Skeletal muscle cell (primary cell): ENCODE data around the genes ZNF511, PAOX and SYCE1.

DNA sequence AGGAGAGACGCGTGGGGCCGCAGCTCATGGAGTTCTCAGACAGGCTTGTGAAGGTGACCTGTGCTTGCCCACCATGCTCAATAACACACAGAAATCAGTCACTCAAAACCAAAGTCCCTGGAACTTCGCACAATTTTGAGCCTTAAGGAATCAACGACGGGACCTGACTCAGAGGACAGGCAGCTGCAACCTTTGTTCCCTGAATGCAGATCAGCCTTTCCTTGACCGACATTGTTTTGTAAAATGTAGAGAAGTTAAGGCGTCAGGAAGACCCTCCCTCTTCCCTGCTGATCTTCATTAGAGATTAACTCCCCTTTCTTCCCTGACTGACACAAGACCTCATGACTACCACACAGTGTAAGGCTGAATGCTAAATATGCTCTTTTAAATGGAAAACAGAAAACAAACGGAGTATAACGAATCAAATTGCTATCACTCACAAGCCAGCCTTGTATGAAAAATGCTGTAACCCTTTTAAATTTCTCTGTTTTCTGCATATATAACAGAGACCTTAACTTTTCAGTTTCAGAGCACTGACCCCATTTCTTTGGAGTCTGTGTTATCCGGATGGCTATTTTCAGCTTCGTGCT, 8.3 kb upstream of the KNDC1 start:
- RRBS: no CpG with 5 or more reads among the region's 12 CpGs

GRCh38 chr10:133161282-133162075, 1.5 kb downstream of the KNDC1 start:
- RRBS: 6% methylated on average over 10 of the region's 45 CpGs

DNA sequence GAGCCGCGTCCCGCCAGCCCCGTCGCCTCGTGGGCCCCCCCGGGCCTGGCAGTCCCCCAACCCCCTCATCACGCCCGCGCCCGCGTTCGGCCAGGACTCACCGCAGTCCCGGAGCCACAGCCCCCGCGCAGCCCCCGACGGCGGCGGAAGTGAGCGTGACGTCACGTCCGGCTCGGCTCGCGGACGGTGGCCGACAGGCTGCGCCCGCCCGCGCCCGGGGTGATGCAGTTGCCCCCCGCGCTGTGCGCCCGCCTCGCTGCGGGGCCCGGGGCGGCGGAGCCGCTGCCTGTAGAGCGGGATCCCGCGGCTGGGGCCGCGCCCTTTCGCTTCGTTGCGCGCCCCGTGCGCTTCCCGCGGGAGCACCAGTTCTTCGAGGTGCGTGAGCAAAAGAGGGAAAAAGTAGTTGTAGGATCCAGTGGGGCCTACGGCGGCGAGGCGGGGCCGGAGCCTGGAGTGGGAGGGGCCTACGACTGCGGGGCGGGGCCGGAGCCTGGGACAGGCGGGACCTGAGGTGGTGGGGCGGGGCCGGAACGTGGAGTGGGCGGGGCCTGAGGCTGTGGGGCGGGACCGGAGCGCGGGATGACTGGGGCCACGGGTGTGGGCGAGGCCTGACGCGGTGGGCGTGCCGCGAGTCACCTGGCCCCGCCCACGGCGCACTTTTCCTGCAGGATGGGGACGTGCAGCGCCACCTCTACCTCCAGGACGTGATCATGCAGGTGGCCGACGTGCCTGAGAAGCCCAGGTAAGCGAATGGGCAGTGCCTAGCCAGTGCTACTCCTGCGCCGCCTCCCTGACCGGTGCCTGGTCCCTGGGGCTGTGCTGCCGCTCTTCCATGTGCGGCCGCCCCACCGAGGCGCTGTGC, at the start of gene ZNF511:
ZNF511 (plus strand) TSS at position 193 of the 862 bp plus-strand sequence.
- RRBS: under 1% methylated on average over 48 of the region's 102 CpGs

GRCh38 chr10:133325212-133326575, 11.0 kb downstream of the CALY start:
- RRBS: 2% methylated on average over 45 of the region's 119 CpGs

- RRBS: 9% methylated on average over 15 of the region's 58 CpGs
These were observed 1.9 kb downstream of the CALY start for GRCh38 chr10:133334561-133335341.

DNA sequence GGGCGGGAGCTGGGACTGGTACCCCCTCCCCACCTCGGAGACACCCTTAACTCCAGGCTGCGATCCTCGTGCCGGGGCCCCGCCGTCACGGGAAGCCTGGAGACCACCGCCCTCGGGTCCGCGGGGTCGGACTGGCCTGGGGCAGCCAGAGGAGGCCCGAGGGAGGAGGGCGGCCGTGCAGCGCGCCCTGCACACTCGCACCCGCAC, 332 bp downstream of the CALY start:
- RRBS: 4% methylated on average over 4 of the region's 20 CpGs

DNA sequence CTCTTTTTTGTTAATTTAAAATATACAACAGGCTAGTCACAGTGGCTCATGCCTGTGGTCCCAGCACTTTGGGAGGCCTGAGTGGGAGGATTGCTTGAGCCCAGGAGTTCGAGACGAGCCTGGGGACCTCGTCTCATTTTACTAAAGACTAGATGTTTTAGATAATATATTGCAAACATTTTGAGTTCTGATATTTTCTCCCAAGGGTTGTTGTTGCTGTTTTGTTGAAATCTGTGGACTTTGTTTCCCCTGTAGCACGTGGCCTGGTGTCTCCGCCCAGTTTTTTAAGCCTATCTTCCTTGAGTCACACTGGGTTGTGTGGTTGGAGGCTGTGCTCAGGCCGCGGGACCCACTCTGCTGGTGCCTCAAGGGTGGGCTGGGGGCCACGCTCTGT, 4.4 kb upstream of the PRAP1 start:
- RRBS: no CpG with 5 or more reads among the region's 8 CpGs

- RRBS: 4% methylated on average over 25 of the region's 83 CpGs
These were observed at the start of gene PAOX for GRCh38 chr10:133379144-133379970. PAOX (plus strand) TSS chr10:133379262.

- RRBS: no CpG with 5 or more reads among the region's 20 CpGs
These were observed 8.5 kb upstream of the SCART1 start for GRCh38 chr10:133445190-133445685.

DNA sequence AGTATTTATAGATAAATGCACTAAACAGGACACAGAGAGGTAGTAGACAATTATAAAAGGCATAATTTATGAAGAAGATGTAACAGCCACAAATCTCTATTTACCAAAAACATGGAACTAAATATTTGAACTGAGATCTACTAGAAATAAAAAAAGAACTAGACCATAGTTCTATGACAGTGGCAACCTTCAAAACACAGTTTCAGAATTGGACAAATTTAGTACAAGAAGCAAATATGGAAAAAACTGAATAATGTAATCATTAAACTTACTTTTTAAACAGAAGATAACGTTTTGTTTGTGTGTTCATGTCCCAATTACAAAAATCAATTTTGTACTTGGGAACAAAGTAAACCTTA, 15.5 kb upstream of the CYP2E1 start:
- RRBS: no CpG with 5 or more reads among the region's 1 CpG

GRCh38 chr10:133526755-133527158, 406 bp upstream of the CYP2E1 start:
- RRBS: no CpG with 5 or more reads among the region's 8 CpGs

DNA sequence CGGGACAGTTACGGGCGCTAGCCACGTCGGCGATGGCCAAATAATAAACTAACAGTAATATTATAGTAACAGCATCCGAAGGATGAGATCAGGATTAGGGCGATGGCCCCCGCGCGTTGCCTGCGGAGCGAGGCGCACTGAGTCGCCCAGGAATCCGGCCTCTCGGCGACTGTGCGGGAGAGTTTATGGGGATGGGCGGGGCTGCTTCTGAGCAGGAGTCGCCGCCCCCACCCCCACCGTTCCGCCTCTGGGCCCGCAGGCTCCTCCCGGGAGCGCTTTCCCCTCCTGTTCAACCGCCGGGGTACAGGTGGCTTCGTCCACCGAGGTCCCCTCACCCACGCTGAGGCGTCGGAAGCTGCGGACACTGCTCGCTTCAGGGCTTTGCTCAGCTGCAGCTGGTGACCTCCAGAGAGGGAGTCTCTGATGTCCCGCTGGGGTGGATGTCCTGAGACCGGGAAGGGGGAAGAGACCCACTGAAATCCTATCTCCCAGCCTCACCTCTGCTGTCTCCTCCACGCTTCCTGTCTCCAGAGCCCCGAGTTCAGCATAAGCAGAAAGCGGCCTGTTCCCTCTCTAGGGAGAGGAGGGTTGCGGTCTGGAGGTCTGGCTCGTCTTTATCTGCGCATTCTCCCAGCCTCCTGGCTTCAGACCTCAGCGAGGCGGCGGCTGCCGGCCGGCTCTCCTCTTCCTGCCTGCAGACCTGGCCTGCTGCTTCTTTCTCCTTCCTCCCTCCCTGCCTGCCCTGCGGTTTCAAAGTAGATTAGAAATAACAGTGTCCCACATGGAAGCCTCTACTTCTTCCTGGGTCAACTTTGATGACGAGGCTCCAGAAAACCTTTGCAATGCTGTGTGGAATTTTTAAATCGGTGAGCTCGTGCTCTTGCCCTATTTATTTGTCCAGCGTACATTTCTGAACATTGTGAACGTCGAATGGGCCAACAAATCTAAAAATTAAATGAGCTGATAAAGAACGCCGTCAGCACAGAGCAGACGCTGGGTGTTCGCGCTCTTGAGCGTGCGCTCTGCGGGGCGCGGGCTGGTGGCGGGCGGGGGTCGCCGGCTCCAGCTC, 1.9 kb downstream of the CYP2E1 start:
- RRBS: 6% methylated on average over 1 of the region's 70 CpGs

DNA sequence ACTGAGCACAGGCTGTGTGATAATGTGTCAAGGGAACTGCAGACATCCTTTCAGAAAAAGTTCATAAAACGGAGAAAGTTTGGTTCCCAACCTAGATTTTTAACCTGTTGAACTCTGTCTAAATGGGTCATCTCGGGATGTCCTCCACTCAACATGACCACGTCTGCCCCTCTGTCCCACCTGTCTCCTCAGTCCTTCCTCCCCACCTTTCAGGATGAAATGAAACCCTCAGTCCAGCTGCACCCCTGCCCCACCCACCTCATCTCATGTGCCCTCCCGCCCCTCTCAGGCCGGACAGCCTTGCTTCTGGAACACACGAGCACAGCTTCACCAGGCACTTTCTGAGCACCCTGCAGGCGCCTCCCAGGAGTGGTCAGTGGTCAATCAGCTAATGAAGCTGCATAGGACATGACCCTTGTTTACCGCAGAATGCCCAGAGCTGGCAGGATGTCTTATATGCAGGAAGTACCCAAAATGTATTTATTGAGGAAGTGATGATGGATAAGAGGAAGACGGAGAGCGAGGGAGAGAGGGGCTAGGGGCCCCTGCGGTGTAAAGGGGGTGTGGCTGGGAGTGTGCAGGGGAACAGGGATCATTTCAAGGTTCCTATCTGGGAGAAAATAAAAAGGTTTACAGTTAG, 3.2 kb downstream of the CYP2E1 start:
- RRBS: no CpG with 5 or more reads among the region's 11 CpGs

DNA sequence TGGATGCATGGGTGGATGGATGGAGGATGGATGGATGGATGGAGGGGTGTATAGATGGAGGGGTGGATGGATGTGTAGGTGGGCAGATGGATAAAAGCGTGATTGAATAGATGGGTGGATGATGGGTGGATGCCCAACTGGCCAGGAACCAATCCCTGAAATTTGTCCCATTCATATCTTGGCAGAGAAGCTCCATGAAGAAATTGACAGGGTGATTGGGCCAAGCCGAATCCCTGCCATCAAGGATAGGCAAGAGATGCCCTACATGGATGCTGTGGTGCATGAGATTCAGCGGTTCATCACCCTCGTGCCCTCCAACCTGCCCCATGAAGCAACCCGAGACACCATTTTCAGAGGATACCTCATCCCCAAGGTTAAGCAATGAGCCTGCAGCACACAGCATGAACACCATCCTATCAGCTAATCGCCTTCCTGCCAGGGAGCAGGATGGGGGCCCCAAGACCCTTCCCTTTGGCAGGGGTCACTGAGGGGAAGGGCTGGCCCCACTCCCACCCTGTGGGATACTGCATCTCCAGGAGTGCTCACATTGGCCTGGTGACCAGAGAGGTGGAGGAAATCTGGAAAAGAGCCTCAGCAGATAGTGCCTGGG, 9.8 kb downstream of the CYP2E1 start:
- RRBS: no CpG with 5 or more reads among the region's 6 CpGs

GRCh38 chr10:133565306-133566068, at the start of gene SYCE1:
SYCE1 (minus strand) TSS chr10:133565583.
- RRBS: 49% methylated on average over 6 of the region's 69 CpGs